Cardiac ventricle fibroblast (primary cell): ENCODE measurements around the genes LDHB, ABCC9, CMAS and ETFRF1.

DNA sequence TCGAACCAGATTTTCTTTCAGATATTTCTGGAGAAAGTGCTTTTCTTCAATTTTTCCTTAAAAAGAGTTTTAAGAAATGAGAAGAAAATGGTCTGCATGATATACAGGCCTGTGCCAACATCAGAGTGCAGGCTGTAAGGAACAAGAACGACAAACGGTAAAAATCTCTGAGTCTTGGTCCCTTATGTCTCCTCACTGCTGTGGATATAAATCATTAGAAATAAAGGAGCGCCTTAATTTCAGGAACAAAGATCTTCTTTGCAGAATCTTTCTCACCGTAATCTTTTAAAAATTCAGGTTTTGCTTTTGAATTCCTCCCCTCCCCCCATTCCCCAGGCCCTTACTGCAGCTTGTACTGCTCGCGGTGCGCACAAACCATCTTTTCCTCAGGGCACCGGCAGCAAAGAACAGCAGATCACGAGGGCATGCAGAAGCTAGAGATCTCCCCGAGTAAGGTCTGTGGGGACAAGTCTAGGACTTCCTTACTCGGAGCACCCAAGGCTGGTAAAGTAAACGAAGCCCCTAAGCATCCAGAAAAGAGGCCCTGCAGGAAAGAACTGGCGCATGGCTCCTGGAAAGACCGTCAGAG is 904 bp downstream of the LDHB start:
- RAMPAGE, long total RNA, result no peak

DNA sequence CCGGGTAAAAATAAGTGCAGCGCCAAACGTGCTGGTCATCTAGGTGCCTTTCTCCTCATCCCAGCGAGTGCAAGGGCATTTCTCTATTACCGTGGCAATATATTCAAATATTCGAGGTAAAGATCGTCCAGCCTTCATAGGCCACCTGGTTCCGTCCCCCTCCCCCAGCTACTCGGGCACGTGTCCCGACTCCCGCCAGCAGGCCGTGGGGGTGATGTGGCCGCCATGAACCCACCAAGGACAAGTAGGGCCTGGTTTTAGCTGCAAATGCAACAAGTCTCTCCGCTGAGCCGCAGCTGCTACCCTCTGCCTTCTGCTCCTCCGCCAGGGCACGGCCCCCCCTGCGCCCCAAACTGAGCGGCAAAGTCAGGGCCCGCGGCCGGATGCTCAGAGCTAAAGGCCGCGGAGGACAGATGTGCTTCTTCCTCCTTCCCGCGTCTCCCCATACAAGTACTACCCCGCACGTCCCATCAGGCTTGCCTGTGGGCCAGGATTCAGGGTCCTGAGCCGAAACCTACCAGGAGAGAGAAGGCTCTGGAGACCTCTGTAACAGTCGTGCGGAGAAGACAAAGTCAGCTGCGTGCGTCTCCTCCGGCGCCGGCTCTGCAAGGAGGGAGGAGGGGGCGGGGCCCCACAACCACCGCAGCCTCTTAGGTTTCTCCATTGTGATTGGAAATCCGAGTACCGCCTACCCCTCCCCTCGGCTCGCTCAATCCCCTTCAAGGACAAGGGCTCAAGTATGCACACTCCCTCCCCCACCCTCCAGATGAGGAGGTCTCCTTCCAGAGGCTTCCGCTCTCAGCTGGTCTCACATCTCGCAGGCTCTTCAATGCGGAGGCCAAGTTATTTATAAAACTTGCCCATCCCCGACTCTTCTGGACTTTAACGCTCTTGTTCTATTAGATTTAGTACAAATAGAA is at the start of gene LDHB:
Gene LDHB, minus strand, starts transcription at position 610 of the 920 bp plus-strand sequence.
- RAMPAGE, long total RNA, result start-site peak on the minus strand centred at position 591 of the sequence, 46 bp wide, 2,462 and 238 reads in 2 replicates

GRCh38 chr12:21940510-21941584 is at the start of gene ABCC9:
ABCC9 (minus strand) TSS chr12:21941426.
- RAMPAGE, long total RNA, result no peak

- RAMPAGE, long total RNA, result no peak
Measured at GRCh38 chr12:22045946-22046408, at the start of gene CMAS. CMAS (plus strand) TSS chr12:22046218.

DNA sequence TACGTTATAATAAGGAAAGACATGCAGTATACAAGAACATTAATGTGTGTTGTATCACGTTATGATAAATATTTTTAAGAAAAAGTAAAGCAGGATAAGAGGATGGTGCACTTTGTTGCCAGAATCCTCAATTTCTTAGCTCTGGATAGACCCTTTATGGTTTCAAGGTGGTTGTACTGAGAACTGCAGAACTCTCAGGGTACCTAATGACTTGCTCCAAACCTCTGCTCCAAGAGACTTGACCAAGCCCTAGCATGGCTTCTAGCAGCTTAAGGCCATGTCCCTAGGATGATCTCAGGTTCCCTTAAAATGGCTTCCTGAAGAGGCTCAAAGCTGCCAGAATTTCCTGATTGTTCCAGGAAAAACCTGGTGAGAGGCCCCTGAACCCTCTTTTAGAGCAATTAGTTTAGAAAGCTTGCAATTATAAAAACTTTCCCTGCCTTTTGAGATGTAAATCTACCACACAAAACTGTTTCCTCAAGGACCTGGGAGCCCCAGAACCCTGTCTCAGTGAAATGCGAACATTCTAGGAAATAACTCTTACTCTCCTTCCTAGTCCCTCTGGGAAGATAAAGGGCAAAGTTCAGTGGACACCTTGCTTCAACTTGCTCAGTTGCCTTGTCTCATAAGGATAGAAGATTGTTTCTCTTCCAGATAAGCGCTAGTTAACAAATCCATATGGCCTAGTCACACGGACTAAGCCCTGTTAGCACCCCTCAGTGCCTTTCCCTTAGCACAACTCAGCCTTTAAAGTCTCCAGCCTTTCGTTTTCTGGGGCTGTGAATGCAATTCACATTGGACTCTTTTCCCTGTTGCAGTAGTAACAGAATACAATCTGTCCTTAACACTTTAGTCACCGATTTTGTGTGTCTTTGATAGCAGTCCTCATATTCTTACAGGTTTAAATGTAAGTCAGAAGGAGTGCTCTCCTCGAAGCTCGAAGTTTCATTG is 2.5 kb downstream of the CMAS start:
- RAMPAGE, long total RNA, result no peak

DNA sequence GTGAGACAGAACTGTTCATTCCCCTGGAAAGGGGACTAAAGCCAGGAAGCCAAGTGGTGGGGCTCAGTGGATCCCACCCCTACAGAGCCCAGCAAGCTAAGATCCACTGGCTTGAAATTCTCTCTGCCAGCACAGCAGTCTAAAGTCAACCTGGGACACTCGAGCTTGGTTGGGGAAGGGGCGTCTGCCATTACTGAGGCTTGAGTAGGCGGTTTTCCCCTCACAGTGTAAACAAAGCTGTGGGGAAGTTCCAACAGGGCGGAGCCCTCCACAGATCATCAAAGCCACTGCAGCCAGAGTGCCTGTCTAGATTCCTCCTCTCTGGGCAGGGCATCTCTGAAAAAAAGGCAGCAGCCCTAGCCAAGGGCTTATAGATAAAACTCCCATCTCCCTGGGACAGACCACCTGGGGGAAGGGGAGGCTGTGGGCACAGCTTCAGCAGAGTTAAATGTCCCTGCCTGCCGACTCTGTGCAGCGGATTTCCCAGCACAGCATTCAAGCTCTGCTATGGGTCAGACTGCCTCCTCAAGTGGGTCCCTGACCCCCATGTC is 100.7 kb downstream of the CMAS start:
- RAMPAGE, long total RNA, result no peak

DNA sequence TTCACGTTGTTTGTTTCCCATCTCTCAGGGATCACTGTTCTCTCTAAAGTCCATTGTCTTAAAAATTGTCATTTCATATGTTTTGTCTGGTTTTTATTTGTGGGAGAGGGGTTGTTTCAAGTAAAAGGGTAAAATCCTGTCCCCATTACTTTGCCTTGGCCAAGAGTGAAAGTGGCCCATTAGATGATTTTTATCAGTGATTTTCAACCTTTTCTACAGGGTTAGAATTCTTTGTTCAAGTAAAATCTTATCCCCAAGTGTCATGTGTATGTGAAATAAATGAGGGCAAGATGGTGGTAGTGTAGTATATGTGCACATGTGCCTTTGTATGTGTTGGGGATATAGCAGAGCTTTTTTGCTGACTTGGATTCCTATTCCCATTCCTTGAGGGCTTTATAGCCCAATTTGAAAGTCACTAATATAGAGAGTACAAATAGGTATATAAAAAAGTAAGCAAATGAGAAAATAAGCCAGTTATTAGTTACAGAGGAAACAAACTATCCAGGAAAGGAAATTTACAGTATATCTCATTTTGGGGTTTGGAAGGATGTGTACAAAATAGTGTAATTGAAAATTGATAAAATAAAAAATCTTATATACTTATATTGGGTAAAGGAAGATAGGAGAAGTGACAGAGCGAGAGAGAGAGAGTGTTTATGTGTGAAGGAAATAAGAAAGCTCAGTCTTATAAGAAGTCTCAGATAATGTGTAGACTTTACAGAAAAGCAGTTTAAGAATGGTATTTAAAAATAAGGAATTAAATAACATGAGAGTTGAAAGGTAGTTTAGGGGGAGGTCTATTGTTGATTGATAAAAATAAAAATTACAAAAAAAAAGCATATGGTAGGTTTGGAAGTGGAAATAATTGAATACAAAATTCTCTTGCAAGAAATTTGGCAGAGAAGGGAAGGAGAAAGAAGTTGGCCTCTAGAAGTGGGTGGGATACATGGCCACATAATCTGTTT is 12.5 kb downstream of the ETNK1 start:
- RAMPAGE, long total RNA, result no peak

- RAMPAGE, long total RNA, result no peak
Measured at GRCh38 chr12:22658643-22658965, 33.6 kb downstream of the ETNK1 start.

DNA sequence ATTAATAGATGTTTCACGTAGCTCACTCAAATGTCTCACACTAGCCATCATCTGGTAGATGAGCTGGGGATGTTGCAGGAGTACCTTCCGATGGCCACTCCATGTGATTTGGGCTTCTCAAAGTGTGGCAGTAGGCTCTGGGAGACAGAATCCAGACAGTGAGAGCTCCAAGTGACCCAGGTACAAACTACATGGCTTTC is 598.0 kb downstream of the ETNK1 start:
- RAMPAGE, long total RNA, result no peak

DNA sequence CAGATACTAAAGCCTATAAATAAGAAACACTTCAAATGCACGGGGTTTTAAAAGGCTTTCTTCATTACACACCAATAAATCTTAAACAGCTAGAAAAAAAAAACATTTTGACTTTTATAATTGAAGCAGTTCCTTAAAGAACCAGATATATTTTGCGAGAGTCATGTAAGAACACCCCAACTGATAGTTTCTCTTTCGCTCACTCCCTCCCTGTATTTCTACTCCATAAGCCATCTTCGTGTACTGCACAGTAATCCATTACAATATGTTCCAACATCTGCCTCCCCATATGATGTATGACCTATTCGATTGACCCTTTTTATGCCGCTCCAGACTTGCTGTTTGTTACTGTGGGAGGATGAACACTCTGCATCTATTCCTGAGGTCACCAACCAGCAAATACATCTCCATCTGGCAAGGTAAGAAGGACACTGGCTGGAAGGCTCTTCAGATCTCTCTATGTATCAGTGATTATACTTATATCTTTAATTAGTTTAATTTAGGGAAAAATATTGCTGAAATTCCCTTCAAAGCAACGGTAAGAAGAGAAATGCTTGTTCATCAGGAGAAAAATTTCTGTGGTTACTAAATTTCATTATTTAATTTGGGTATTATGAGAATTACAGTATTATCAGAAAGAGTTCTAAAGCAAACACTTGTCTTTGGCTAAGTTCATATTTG is 331.6 kb downstream of the SOX5 start:
- RAMPAGE, long total RNA, result no peak

DNA sequence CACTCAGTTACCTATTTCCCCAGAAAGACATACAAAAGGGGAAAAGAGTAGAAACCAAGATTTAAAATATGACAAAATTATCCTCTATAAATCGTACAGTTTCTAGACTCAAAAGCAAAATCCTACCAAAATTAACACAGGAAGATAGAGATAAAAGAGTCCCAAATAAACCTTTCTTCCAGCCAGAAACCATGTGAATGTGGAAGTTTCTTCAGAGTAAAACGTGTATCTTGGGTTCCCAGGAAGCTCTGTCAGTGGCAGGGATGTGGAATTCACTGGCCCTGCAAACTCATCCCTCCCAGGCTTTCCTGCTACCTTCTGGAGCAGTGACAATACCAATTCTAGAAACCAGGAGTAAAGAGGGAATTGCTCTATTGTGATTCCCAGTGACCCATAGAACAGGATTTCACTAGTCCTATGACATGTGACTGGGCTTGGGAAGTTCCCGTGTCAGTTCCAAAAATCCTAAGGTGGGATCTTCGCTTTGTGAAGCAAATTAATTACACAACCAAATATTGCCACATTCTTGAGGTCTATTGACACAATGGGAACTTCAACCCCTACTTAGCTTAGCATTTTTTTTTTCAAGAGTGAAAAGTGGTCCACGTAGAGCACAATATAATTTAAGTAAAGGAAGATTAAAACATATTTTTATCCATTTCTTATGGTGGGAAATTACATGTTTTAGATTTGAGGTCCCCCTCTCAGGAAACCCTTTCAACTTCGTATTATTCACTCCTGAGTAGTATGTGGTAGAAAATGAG is 88.7 kb upstream of the SOX5 start:
- RAMPAGE, long total RNA, result no peak

DNA sequence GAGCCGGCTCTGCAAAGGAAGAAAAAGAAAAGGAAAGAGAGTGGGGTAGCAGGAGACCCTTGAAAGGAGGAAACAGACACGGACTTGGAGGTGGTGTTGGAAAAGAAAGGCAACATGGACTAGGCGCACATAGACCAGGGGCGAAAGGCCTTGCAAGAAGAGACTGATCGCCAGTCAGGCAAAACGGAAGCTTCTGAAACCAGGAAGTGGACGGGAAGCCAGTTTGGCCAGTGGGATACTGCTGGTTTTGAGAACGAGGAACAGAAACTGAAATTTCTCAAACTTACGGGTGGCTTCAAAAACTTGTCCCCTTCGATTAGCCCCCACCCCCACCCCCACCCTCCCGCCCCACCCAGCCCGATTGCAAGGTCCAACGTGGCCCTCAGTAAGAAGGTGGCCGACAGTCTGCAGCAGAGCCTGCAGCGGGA is 364.9 kb downstream of the BCAT1 start:
- RAMPAGE, long total RNA, result no peak

- RAMPAGE, long total RNA, result no peak
Measured at GRCh38 chr12:24750258-24750766, 198.6 kb downstream of the BCAT1 start.

DNA sequence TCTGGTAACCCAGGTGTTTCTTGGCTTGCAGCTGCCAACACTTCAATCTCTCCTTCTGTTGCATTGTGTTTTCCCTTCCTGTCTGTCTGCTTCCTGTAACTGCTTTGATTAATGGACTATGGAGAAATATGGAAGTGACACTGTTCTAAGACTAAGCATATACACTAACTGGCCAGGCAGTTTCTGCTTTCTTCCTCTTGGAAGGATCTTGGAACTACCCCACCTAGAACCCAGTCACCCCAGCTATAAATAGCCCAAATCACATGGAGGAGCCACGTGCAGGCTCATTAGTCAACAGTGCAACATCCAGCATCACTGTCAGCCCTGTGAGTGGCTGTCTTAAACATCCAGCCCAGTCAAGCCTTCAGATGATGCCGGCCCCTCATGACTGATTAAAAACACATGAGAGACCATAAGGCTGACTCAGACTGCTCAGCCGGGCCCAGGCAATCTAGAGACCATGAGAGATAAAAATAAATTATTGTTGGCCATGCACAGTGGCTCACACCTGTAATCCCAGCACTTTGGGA is 39.2 kb downstream of the BCAT1 start:
- RAMPAGE, long total RNA, result no peak

GRCh38 chr12:24936507-24937162 is 12.3 kb downstream of the BCAT1 start:
- RAMPAGE, long total RNA, result no peak

DNA sequence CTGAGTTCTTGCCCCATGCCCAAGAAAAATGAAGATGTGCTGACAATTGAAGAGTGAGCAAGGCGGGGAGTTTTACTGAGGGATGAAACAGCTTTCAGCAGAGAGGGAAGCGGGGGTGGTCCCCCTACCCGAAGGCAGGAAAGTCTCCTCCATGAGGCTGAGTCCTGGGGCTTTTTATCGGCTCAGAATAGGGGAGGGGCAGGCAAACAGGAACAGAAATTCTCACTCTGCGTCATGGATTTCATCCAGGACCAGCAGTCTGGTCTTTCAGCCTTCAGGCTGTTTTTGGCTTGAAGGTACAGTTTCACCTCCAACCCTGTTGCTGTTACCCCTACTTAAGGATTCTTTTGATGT is 3.0 kb upstream of the BCAT1 start:
- RAMPAGE, long total RNA, result no peak

- RAMPAGE, long total RNA, result no peak
Measured at GRCh38 chr12:25054144-25054483, 1.6 kb downstream of the IRAG2 start.

DNA sequence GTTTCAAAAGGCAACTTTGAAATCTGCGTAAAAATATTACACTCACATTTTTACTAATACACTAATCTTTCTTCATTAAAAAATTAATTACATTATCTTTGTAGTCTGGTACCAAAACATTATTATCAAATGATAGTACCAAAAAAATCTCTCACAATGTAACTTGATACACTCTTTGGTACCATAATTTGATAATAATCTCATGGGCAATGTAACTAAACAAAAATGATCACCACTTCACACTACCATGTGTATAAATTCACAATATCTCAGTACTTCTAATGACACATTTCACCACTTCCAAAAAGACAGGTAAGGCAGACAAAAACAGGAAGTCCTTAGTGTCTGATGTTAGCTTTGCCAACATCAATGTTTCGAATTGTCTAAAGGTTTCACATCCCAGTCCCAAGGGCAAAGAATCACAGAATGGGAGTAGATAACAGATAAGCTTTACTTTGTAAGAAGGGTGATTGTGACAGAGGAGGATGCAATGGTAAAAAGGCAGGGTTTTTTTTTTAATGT is 8.6 kb downstream of the DNAI7 start:
- RAMPAGE, long total RNA, result no peak

- RAMPAGE, long total RNA, result start-site peak on the plus strand at chr12:25195255-25195282, 241 and 21 reads in 2 replicates
Measured at GRCh38 chr12:25194908-25196165, at the start of gene ETFRF1. ETFRF1 (plus strand) TSS chr12:25195237.

- RAMPAGE, long total RNA, result no peak
Measured at GRCh38 chr12:25255971-25256509, 5.3 kb upstream of the KRAS start.